ENCODE measurements around a stretch of chr16.

- PRO-cap, 2 experiments, result no peak in any of the 2 experiments
- RAMPAGE, long total RNA, 5 experiments, result no peak in any of the 5 experiments
Measured at GRCh38 chr16:71593240-71593515, 16.3 kb upstream of the TAT start.

GRCh38 chr16:71610912-71611492 lies 15.0 kb upstream of the MARVELD3 start:
- PRO-cap, 2 experiments, result no peak in any of the 2 experiments
- RAMPAGE, long total RNA, 5 experiments, result no peak in any of the 5 experiments

DNA sequence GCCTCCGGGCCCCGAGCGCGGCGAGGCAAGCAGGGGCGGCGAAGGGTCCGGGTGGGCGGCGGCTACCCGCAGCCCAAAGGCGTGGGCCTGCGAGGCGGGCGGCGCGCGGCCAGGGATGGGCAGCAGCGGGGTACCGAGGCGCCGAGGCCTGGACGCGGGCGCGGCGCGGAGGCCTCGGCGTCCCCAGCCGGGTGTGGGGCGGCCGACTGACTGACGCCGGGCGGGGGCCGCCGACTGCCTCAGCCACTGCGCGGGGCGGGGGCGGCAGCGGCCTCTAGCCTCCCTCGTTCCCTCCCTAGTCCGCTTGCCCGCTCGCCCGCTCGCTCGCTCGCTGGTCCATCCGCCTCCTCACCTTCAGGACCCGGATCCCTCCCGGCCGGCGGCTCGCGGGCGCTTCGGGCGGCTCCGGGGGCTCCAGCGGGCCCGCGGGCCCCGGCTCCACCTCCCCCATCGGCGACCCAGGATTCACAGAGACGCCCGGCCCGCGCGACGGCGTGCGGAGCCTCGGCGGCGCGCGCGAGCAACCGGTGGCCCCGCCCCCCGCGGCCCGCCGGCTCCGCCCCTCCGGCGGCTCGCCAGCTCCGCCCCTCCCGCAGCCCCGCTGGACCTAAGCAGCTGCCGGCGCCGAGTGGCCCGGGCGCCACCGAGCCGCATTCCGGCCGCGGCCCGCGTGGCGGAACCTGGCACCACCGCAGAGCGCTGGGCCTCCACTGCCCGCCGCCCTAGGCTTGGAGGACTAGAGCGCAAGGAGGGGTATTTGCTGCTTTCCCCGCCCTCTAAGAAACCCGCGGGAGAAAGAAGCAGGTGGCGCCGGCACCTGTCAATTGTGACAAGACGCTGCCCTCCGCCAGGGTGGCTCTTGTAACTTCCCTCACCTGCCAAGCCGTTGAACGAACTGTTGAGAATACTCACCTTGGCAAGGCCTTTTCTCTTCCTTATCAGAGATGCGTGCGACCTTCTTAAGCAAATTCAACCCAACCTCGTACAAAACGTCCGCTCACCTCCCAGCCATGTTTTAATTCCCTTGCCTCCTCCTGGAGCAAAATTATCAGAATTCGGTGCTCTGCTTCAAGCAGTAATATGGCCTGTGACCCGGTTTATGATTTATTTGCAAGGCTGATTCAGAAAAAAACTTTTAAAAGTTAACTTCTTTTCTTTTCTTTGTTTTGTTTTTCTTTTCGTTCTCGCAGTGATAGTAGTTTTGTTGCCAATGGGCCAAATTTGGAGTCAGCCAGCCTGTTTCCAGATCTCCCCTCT lies 656 bp downstream of the PHLPP2 start:
- PRO-cap, 2 experiments, result peak in 2 of 2 experiments; most common plus-strand start position 298 of the sequence (in 1); most common minus-strand start position 469 of the sequence (in 2)
- RAMPAGE, long total RNA, 5 experiments, result no peak in any of the 5 experiments

- PRO-cap, 2 experiments, result no peak in any of the 2 experiments
- RAMPAGE, long total RNA, 5 experiments, result no peak in any of the 5 experiments
Measured at GRCh38 chr16:71732791-71733246, 8.3 kb upstream of the PHLPP2 start.

GRCh38 chr16:71803486-71803685 lies 5.2 kb downstream of the AP1G1 start:
- PRO-cap, 2 experiments, result no peak in any of the 2 experiments
- RAMPAGE, long total RNA, 5 experiments, result no peak in any of the 5 experiments

DNA sequence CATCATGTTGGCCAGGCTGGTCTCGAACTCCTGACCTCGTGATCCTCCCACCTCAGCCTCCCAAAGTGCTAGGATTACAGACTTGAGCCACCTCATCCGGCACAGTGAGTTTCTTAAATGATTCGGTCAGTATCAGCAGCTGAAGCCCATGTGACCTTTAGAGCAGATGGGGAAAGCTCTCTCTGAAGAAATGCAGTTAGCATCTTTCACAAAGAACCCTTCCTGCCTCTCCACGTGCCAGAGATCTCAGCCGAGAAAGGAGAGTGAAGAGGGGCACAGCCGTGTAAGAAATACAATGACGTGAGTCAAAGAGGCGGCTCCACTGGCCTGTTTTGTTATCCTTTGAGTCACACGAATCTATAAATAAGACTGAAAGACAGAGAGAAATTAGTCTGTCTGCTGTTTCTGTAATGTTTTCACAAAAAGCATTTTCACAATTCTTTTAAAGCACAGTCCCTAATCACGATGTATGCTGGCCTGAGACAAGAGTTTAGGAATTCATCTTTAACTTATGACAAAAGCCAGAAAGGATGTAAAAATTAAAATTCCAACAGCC lies 8.0 kb upstream of the AP1G1 start:
- PRO-cap, 2 experiments, result peak in 2 of 2 experiments; most common plus-strand start position 390 of the sequence (in 2); most common minus-strand start position 231 of the sequence (in 1)
- RAMPAGE, long total RNA, 5 experiments, result no peak in any of the 5 experiments

GRCh38 chr16:72092451-72093234 lies 777 bp downstream of the TXNL4B start:
- PRO-cap, 2 experiments, result no peak in any of the 2 experiments
- RAMPAGE, long total RNA, 5 experiments, result no peak in any of the 5 experiments

GRCh38 chr16:72101201-72101664 lies 7.6 kb downstream of the DHX38 start:
- PRO-cap, 2 experiments, result no peak in any of the 2 experiments
- RAMPAGE, long total RNA, 5 experiments, result no peak in any of the 5 experiments

DNA sequence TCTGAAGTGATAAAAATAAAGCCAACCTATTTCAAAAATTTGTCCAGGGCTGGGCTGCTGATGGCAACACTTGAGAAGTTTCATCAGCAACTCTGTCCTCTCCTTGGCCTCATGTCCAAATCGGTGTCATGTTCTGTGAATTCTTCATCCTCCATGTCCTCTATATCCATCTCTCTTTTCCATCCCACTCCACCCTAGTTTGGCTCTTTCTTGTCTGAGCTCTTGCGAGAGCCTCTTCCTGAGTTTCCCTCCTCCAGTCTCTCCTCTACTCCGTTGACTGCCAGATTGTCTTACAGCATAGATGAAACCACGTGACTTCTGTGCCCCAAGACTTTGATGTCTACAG lies 52.1 kb upstream of the PMFBP1 start:
- PRO-cap, 2 experiments, result no peak in any of the 2 experiments
- RAMPAGE, long total RNA, 5 experiments, result no peak in any of the 5 experiments

- PRO-cap, 2 experiments, result no peak in any of the 2 experiments
- RAMPAGE, long total RNA, 5 experiments, result no peak in any of the 5 experiments
Measured at GRCh38 chr16:72847249-72847589, 200.7 kb downstream of the ZFHX3 start.

- PRO-cap, 2 experiments, result no peak in any of the 2 experiments
- RAMPAGE, long total RNA, 5 experiments, result no peak in any of the 5 experiments
Measured at GRCh38 chr16:72957517-72958010, 90.4 kb downstream of the ZFHX3 start.

GRCh38 chr16:73050075-73050647 lies 2.2 kb upstream of the ZFHX3 start:
- PRO-cap, 2 experiments, result peak in 2 of 2 experiments; most common plus-strand start chr16:73050370 (in 1); most common minus-strand start chr16:73050356 (in 2)
- RAMPAGE, long total RNA, 5 experiments, result no peak in any of the 5 experiments

DNA sequence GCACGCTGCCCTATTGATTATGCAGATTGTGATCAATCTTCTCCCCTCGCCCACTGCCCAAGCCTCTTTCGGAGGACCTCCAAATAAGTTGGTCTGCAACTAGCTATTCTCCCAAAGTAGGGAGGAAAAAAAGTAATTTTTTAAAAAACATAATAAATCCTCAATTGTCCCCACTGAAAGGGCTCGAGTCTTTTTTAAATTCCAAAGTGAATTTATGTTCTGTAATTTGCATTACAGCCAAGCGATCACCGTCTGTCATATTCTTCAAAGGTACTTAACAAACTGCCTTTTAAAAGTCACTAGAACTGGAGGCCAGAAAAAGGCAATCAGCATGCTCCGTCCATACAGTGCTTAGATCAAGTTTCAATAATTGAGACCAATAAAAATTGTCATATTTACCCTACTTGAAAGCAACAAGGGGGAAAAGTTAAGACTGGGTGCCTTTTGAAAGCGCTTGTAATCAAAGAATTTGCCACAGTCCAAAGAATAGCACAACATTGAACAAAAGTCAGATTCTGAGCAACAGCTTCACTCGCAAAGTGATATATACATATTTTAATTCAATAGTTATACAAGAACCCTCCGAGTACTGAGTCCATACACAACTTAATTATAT lies 8.9 kb upstream of the ZFHX3 start:
- PRO-cap, 2 experiments, result peak in 2 of 2 experiments; most common plus-strand start position 302 of the sequence (in 1); most common minus-strand start position 266 of the sequence (in 1)
- RAMPAGE, long total RNA, 5 experiments, result no peak in any of the 5 experiments

DNA sequence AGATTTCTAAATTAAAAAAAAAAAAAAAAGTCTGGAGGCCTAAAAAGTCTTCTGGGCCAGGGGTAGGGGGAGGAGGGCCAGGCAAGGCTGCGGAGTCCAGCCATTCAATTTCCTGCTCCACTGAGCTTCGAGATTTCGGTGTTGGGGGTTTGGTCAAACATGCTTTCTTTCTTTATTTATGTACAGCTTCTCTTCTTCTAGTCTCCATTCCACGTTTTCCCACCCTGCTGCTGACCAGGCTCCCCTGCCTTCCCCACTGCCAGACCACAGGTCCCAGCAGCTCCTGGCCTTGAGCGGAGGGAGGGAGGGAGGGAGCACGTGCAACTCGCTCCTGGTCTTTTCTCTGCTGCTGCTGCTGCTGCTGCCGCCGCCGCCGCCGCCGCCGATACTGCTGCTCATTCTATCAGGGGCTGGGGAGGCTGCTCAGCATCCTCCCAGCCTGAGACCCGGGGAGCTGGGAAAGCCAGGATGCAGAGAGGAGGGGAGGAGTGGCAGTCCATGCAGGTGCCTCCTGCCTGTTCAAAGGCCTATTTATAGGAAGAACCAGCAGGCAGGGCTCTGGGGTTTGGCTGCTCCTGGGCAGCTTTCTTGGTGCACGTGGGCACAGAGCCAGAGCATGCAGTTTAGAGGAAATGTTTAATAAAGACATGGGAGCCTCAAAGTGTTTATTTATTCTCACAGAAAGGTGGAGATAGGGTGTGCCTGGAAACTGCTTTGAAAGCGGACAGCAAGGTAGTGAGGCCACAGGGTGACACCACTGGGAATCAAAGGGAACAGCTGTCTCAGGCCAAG lies 23.4 kb upstream of the ZFHX3 start:
- PRO-cap, 2 experiments, result peak in 2 of 2 experiments; most common plus-strand start position 70 of the sequence (in 2); most common minus-strand start position 390 of the sequence (in 2)
- RAMPAGE, long total RNA, 5 experiments, result no peak in any of the 5 experiments

DNA sequence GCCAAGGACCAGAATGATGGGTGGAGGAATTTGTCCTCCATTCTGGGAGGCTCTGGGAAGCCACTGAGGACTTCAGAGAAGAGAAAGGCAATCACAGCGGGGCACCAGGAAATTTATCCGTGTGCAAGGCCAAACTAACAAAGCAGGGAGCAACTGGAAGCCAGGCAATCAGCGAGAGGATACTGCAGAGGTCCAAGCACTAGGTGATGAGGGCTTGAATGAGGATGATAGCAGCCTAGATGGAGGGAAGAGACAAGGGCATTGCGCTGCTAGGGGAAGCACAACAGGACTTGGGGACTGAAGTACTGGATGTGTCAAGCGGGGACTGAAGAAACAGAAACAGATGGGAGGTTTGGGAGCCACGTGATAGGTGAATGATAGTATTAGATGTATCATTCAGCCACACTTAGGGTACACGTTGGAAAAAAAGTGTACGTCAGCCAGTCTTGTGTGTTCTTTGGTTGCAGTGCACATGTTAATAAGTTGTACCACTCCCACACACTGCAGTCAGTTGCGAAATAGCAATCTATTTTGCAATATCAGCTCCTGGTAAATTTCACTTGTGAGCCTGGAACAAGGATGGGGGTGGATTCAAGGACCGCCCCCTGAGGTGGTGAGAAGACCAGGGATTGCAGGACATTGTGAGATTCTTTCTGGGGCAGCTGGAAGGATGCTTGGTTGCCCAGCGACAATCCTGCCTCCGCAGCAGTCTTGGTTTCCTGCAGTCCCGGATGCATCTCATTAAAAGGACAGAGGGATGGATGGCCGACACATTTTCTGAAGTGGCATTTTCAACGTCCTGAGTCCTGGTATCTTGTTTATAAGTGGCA lies 78.4 kb upstream of the ZFHX3 start:
- PRO-cap, 2 experiments, result no peak in any of the 2 experiments
- RAMPAGE, long total RNA, 5 experiments, result no peak in any of the 5 experiments

GRCh38 chr16:73795033-73795299 lies 501.6 kb upstream of the PSMD7 start:
- PRO-cap, 2 experiments, result no peak in any of the 2 experiments
- RAMPAGE, long total RNA, 5 experiments, result no peak in any of the 5 experiments

DNA sequence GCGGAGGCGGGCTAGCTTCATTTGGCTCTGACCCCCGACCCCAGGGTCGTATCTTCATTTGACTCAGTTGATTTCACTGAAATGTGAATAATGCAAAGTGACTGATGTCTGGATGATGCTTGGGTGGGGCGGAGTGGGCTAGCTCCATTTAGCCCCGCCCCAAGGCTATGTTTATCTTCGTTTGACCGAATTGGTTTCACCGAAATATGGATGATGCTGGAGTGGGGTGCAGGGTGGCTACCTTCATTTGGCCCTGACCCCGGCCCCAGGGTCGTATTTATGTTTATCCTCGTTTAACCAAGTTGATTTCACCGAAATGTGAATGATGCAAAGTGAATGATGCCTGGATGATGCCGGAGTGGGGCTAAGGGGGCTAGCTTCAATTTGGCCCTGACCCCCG lies 794 bp downstream of the PSMD7 start:
- PRO-cap, 2 experiments, result no peak in any of the 2 experiments
- RAMPAGE, long total RNA, 5 experiments, result no peak in any of the 5 experiments

DNA sequence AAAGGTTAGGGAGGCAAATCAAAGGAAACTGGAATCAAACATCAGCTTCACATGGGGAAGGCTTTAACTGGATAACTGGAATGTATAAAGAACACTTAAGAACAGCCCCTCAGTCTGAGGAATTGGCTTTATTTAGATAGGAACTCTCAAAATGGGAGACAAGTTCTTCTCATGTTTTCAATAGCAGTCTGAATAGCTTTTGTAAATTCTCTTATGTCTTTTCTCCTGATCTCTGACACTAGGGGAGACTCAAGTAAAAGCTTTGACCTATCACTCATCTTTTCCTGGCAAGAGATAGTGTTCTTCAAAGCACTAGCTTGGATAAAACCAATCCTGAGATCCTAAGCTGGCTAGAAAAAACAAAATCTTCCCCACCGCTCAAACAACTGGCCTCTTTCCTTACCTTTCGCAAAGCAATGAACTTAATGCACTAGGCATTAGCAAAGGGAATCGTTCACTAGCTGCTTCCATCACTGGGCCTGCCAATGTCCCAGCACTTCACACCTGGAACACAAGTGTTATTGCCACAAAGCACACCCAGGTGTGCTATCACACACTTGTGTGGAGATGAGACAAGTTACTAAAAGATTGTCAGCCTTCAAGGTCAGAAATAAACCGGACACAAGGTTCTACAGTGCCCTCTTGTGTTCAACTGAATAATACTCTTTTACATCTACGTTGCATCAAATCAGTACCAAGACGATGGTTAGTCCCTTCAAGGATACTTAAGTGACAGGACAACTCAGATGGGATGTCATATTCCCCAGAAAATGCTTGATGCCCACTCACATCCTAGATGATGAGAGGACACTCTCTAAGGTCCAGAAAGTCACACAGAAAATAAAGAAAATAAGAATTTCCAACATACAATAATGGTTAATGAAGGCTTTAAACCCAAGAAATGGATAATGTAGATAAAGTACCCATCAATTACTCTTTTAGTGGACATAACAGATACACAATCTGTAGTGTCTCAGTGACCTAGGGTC lies 16.2 kb upstream of the GLG1 start:
- PRO-cap, 2 experiments, result no peak in any of the 2 experiments
- RAMPAGE, long total RNA, 5 experiments, result no peak in any of the 5 experiments

GRCh38 chr16:74723281-74723891 lies 22.7 kb upstream of the MLKL start:
- PRO-cap, 2 experiments, result no peak in any of the 2 experiments
- RAMPAGE, long total RNA, 5 experiments, result no peak in any of the 5 experiments

GRCh38 chr16:74724320-74725460 lies 24.0 kb upstream of the MLKL start:
- PRO-cap, 2 experiments, result no peak in any of the 2 experiments
- RAMPAGE, long total RNA, 5 experiments, result no peak in any of the 5 experiments